Thoracic aorta (tissue), 1 donor: ENCODE results near the genes RAVER2 and DNAJC6.

GRCh38 chr1:64664266-64664890 lies 80.5 kb upstream of the RAVER2 start:
- RAMPAGE, long total RNA, result no peak

DNA sequence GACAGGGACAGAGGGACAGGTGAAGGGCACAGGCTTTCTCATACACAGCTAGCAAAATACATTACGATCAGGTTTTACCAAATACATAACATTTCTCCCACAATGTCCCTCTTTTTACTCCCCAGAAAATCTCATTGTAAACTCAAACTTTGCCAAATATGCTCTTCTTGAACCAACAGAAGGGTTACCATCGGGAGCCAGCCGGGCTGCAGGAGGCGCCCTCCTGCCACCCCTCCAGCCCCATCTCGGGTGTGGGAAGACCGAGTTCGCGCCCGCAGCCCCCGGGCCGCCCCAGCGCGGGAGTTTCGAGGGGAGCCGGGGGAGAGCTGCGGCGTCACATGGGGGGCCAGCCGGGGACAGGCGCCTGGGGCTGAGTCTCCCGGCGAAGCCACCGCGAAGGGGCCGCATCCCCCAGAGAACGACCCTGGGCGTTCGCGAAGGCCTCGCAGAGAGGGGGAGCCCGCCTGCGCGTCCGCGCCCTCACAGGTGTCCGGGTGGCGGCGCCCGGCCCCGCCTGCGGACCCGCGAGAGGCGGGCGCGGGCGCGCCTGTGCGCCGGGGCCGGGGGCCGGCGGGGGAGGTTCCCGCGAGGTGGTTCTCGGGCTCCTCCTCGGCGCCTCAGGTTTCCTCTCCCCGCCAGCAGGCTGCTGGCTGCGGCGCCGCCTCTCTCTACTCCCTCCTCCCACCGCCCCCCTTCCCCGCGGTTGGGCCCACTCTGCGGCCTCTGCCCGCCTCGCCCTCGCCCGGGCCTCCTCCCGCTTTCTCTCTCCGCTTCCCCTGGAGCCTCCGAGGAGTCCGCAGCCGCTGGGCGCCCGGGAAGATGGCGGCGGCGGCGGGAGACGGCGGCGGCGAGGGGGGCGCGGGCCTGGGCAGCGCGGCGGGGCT lies at the start of gene RAVER2:
TSS of gene RAVER2 (plus strand) at position 722 of the 884 bp plus-strand sequence.
- RAMPAGE, long total RNA, result no peak

DNA sequence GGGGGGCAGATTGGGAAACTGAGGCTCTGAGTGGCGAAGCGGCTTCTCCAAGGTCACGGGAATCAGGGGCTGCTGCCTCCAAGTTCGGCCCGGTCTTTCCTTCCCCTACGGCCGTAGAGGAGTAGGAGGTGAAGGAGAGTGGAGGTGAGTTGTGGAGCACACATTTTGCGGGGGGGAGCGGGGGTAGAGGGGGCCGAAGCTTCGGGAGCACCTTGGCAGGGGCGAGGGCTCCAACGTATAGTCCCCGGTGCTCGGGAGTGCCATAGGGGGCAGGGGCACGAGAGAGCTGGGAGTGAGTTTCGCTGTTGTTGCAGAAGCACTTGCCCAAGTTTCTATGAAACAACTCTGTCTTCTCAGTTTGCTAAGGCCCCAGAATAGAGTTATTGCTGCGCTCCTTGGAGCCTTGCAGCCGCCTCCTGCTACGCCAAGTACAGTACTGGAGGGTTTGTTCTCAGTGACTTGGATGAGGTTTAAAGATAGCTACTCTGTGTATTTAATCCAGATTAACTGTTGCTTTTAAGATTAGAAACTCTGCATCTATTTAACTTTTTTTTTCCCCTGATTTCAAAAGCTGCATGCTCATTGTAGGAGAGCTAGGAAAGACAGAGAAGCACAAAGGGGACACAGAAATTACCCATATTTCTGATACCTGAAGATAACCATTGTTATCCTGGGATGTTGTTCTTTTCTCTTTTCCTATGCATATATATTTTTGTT lies 888 bp downstream of the RAVER2 start:
- RAMPAGE, long total RNA, result no peak

- RAMPAGE, long total RNA, result no peak
These were observed 94.8 kb downstream of the JAK1 start for GRCh38 chr1:64871465-64872030.

DNA sequence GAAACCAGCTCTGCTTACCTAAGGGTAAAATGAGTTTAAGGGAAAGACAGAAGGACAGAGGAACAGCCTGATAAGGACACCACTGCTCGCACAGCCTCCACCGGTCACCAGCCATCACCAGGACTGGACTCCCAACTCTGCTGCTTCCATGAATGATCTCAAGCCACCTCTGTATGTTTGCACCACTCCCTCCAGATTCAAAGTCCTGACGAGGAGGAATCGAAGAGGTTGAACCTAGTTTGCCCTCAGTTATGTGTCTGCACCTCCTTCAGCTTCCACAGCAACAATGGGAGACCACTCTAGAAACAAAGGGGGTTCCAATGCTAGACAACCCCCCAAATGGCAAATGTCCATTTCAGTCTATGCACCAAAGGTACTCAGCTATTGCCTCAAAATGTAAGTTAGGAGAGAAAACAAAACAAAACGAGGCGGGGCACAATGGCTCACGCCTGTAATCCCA lies 72.3 kb downstream of the JAK1 start:
- RAMPAGE, long total RNA, result no peak

GRCh38 chr1:64935603-64935902 lies 30.8 kb downstream of the JAK1 start:
- RAMPAGE, long total RNA, result no peak

DNA sequence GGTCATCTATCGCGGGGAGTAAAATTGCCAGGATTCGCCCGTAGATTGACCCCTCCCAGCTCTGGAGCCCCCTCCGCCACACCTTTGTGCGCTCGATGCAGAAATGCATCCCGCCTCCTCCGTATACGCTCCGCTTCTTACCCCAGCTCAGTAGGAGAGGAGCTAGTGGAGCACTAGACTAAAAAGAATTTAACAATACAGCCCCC lies 353 bp upstream of the JAK1 start:
- RAMPAGE, long total RNA, result no peak

DNA sequence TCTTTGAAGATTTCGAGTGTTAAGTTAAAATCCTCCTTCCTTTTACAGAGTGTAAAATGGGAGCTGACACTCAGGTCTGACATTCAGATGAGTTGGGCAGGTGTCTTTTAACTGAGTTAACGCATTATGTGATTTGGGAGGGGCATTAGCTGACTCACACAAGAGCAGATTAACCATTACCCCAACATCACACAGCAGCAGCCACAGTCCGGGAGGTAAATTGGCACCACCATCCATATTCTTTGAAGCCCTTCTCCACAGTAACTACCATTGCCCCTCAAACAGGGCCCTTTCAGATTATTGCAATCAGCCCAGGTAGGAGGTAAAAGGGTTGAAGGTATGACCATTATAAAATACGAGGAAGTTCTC lies 15.8 kb upstream of the JAK1 start:
- RAMPAGE, long total RNA, result no peak

- RAMPAGE, long total RNA, result no peak
These were observed 33.8 kb upstream of the AK4 start for GRCh38 chr1:65114247-65114637.

DNA sequence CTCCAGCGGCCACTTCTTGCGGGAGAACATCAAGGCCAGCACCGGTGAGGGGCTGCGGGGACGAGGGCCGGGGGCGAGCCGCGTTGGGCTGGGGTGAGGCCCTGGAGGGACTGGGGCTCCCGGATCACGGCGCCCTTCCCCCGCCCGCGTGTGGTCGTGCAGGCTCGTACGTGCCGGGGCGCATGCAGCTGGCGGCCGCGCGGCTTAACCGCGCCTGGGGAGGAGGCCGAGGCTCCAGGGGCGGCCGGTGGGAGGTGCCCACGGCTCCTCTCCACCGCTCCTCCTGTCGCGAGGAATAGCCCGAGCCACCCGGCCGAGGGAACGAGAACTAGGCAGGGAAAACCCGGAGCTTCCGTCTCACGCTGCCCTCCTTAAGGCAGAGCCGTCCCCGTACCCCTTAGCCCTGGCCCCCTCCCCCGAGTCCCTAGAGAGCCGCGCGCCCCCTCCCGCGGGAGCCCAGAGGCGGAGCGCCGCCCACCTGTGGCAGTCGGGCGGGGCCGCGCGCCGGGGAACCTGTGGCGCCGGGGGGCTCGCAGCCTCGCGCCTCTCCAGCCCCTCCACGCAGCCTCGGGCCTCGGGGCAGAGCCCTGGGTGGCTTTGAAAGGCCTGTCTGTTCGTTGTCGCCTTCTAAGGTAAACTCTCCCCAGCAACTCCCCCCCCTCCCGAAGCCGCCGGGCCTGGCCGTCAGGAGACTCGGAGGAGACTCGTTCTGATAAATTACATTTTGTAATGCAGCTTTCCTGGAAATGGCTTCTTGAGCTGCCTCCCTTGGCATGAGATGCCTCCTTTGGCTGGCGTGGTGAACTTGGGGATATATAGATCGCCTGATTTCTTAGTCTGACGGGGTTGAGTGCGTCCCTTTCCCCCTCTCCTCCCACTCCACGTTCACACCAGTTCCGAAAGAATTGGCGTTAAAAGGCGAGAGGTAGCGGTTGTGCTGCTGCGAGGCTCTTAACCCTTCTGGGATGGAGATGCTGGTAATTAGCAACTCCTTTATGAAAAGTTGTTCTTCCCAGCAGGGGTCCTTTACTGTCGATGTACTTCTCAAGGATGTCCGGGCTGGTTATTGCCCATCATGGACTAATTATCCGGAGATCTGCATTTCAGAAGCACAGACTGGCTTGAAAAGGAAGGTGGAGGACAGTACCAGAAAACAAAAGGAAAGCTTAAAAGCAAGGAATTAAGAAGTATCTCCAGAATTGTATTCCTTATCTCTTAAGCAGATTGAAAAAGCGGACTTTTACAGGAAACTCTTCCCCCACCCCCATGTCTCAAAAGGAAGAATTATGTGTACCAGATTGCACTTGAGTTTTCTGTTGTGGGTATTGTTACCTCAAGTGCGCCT lies 978 bp downstream of the AK4 start:
- RAMPAGE, long total RNA, result no peak

DNA sequence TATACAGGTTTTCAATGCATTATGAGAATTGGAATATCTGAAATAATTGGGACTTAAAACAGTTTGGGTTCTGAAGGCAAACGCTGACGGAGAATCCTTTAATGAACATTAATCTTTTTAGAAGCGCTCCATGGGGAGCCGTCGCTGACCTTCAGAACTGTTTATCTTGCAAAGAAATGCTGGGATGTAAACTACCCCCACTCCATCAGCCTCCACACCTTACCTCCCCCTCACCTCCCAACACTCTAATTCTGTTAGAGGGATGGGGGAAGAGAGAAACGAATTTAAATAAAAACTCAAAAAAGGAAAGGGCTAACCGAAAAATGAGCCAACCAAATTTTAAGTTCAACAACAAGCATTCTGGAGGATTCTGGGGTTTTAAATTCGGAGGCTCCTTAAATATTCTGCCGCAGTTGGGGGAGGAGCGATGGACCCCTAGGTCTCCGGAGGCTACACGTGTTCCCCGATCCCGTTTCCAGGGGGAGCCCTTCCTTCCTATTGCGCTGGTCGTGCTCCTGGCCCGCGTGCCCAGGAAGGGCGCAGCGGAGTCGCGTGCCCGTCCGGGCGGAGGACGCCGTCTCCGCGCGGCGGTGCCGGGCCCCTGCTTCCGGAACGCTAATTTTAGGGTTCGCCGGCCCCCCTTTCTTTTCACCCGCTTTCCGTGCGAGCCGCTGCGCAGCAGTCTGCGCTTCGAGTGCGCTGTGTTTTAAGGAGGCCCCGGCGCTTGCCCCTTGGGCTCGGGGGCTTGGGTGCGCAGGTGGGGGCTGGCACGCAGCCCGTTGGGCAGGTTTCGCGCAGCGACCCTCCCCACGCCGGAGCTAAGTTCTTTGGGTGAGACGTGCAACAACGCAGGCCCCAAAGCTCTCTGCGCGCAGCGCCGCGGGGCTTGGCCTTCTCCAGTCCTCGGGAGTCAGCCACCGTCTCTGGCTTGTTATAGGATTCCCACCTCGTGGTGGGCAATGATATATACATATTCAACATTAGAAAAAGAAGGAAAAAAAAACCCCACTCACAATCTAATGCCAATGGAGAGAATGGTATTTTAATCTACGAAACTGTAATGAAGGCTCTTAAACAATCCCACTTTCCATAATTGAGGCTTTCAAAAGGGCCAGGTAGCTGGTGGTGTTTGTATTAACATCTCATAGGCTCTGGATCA lies 43.7 kb upstream of the DNAJC6 start:
- RAMPAGE, long total RNA, result no peak

DNA sequence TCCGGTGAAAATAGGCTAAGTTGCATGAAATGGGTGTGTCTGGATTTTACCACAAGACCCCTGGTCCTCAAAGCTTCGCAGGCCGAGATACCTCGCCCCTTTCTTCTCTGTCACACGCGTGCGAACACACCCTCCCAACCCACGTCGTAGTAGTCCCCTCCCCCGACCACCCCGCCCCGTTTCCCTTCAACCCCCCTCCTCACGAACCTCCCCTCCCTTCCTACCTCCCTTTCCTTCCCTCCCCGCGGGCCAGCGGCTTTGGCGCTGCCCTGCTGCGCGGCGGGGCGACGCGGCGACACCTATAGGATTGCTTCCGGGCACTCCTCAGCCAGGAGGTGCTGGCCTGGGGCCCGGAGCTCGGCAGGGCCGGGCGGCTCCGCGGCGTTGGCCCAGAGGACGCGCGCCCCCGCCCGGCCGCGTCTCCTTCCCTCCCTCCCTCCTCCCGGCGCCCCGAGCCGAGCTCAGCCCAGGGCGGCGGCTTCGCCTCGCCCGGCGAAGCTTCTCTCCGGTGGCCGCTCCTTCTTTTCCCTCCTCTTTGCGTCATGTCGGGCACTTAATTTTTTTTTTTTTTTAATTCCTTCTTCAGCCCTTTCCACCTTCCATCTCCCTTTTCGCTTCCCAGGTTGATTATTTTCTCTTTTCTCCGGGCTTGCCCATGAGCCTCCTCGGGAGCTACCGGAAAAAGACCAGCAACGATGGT lies at the start of gene DNAJC6:
TSS of gene DNAJC6 (plus strand) at position 453 of the 700 bp plus-strand sequence.
- RAMPAGE, long total RNA, result no peak

DNA sequence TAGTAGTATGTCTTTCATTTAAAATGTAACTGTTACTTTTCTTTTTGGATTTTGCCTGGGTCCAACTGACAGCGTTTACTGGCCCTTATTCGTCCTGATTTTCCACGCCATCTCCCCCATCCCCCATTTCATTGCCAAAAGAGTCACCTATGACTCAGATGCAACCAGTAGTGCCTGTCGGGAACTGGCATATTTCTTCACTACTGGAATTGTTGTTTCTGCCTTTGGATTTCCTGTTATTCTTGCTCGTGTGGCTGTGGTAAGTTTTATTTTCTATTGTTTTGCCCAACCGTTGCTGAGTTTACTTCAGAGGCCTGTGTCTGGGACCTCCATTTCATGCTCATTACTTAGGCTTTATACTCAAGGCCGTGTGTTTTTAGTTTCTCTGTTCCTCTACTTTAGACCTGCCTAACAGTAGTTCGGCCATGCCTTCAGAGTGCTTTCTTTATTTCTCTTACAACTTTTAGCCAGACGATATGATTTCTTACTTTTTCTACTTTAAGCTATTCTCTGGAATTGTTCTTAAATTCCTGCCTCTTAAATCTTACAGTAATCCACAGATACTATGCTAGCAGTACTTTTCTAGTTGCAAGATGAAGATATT lies 9.4 kb downstream of the LEPR start:
- RAMPAGE, long total RNA, result no peak

- RAMPAGE, long total RNA, result no peak
These were observed 51.7 kb downstream of the LEPR start for GRCh38 chr1:65472125-65472669.

GRCh38 chr1:65812076-65812380 lies 19.3 kb downstream of the PDE4B start:
- RAMPAGE, long total RNA, result no peak

- RAMPAGE, long total RNA, result no peak
These were observed 357.1 kb upstream of the SGIP1 start for GRCh38 chr1:66176693-66177329.

DNA sequence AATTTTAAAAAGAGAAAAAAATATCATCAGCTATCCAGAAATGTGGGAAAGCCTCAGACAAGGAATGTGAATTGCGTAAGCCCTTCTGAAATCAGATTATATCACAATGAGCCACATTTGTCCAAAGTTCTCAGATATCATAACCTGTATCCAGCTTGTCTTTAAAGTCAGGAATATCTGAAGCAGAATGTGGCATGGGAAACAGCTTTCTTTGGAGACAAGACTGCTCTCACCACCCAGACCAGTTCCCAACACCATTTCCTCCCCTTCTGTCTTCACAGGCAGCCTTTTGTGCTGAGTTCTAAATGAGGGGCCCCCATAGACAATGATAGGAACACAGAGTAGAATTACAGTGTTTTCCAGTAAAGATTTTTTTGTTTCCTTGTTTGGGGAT lies 351.1 kb upstream of the SGIP1 start:
- RAMPAGE, long total RNA, result no peak

- RAMPAGE, long total RNA, result no peak
These were observed 262.6 kb upstream of the SGIP1 start for GRCh38 chr1:66271243-66271788.

DNA sequence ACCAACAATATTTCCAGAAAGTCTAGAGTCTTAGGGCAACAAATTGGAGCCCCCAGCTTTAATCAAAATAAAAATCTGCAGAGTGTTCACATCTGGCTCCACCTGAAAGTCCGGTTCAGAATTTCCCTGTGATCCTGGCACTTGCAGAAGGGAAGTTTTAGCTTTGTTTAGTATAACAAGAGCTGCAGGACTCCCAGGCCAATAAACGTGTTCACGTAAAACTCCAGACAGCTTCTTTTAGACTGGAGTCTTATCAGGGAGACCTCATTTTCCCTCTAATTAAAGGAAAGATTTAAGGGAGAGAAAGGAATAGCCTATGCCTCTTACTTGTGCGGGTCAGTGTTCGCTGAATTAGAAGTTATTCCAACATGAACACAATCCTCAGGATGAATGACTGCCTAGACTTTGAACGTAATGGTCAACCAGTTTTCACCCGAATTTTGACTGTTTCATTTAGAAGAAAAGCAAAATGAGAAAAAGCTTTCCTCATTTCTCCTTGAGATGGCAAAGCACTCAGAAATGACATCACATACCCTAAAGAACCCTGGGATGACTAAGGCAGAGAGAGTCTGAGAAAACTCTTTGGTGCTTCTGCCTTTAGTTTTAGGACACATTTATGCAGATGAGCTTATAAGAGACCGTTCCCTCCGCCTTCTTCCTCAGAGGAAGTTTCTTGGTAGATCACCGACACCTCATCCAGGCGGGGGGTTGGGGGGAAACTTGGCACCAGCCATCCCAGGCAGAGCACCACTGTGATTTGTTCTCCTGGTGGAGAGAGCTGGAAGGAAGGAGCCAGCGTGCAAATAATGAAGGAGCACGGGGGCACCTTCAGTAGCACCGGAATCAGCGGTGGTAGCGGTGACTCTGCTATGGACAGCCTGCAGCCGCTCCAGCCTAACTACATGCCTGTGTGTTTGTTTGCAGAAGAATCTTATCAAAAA lies 202.1 kb upstream of the SGIP1 start:
- RAMPAGE, long total RNA, result start-site peak on the plus strand centred at position 713 of the sequence, 268 bp wide, 222 reads

- RAMPAGE, long total RNA, result no peak
These were observed 198.0 kb upstream of the SGIP1 start for GRCh38 chr1:66335530-66336725.